AG09309 (cell line): Measurements from ENCODE around the gene PCDH12.

DNA sequence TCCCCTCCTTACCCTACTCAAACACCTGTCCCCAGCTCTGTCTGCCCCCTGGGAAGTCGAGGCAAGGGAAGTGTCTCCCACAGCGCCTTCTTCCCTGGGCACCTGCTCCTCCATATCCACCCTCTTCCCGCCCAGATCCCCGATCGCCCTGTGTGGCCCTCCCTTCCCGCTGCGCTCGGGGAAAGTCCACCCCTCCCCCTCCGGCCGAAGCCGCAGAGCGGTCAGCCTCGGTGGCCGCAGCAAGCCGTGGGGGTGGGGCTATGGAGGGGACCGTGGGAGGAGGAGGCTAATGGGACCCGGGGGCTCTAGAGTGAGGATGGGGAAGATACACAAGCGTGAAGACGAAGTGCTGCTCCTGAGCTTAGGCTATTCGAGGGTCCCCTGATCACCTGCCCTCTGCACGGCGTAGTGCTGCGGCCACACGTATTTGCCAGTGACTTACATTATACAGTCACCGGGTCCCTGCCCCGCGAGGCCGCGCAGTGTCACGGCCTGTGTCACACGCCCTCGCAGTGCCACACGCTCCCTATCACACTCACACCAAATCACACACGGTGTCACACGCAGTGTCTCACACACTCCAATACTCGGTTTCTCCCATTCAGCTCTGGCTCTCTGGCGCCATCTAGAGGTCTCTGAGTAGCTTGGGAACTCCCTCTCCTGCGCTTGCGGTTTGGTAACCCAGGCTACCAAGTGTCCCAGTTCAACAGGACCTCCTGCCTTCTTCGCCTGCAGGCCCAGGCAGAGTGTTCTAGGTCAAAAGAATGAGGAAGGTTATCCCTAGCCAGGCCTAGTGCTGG, 720 bp upstream of the PCDH1 start:
- RRBS = 6% methylated on average over 8 of the region's 40 CpGs

- RRBS = 4% methylated on average over 12 of the region's 43 CpGs
Observed at GRCh38 chr5:141914085-141914838, 9.4 kb upstream of the DELE1 start.

DNA sequence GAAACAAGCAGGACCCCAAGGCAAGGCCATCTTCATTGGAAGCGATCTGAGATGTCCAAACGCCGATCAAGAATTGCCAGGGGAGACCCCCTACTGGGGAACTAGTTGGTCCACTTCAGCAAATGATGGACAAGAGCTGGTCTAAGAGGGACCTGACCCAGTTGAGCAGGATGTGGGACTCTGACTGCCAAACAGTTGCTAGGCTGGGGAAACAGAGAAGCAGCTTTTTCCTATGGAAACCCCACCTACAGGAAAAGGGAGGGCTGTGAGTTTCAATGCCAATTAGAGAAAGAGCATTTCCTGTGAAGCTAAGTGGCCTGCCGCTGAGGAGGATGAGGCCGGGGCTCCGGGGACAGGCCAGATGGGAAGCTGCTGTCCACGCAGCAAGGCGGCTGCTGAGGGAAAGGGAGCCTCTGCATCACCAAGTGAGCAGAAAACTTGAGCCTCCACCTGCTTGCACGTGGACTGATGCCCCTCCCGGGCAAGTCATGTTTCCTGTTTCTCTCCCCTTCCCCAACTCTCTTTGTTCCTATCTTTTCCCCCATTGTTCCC, at the start of gene PCDH12:
Gene PCDH12 (minus strand): TSS at position 202 of the 552 bp plus-strand sequence.
- RRBS = no CpG with 5 or more reads among the region's 10 CpGs

GRCh38 chr5:141993607-141994957, 18.7 kb downstream of the GNPDA1 start:
- RRBS = no CpG with 5 or more reads among the region's 8 CpGs

- RRBS = no CpG with 5 or more reads among the region's 8 CpGs
Observed at GRCh38 chr5:142095395-142096218, 13.0 kb upstream of the NDFIP1 start.

GRCh38 chr5:142114664-142115054, 6.1 kb downstream of the NDFIP1 start:
- RRBS = no CpG with 5 or more reads among the region's 1 CpG

- RRBS = no CpG with 5 or more reads among the region's 5 CpGs
Observed at GRCh38 chr5:142174993-142175579, 66.5 kb downstream of the NDFIP1 start.

- RRBS = no CpG with 5 or more reads among the region's 3 CpGs
Observed at GRCh38 chr5:142301752-142301955, 23.2 kb downstream of the SPRY4 start.

DNA sequence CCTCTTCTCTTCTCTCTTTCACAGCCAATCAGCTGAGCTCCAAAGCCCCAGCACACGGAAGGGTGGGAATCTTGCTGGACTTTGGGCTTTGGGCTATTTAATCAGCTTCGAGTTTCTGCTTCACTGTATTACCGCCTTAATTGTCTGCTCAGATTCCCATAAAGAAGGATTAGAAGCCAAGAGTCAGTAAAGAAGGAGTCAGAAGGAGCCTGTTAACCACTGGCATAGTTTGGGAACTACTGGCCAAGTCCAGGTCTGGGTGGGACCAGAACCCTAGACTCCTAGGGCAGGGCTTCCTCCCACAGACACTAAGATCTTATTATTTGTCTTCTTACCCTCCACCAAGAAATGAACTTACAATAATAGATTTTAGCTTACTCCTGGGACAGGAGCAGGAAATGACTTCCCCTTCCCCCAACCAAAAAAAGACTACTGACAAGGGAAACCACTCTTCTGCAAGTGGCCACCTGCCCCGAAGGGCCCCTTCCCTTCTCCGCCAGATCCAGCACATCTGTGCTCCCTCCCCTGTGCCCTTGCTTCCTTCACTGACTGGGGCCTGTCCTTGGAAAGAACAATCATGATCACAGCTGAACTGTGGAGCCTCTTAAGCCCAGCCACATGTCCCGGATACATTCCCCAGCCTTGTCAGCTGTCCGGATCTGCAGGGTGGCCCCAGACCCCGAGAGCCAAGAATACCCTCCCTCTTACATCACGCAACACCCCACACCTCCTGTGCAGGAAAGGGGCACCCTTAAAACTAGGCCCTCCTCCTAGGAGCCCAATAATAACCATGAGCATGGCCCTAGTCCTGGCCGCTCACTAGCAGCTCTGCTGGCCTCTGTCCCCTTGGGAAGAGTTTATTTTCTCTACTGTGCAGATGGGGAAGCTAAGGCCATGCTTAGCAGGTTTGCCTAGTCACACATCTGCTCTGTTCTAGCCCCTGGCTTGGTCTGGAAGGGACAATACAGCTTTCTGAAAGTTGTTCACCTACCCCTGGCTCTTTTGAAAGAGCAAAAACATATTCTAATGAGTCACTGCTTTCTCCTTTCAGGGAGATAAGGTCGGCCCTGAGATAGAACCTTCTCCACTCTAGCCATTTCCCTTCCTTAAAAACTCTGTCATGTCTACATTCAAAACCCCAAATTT, 4.0 kb downstream of the SPRY4 start:
- RRBS = no CpG with 5 or more reads among the region's 11 CpGs

DNA sequence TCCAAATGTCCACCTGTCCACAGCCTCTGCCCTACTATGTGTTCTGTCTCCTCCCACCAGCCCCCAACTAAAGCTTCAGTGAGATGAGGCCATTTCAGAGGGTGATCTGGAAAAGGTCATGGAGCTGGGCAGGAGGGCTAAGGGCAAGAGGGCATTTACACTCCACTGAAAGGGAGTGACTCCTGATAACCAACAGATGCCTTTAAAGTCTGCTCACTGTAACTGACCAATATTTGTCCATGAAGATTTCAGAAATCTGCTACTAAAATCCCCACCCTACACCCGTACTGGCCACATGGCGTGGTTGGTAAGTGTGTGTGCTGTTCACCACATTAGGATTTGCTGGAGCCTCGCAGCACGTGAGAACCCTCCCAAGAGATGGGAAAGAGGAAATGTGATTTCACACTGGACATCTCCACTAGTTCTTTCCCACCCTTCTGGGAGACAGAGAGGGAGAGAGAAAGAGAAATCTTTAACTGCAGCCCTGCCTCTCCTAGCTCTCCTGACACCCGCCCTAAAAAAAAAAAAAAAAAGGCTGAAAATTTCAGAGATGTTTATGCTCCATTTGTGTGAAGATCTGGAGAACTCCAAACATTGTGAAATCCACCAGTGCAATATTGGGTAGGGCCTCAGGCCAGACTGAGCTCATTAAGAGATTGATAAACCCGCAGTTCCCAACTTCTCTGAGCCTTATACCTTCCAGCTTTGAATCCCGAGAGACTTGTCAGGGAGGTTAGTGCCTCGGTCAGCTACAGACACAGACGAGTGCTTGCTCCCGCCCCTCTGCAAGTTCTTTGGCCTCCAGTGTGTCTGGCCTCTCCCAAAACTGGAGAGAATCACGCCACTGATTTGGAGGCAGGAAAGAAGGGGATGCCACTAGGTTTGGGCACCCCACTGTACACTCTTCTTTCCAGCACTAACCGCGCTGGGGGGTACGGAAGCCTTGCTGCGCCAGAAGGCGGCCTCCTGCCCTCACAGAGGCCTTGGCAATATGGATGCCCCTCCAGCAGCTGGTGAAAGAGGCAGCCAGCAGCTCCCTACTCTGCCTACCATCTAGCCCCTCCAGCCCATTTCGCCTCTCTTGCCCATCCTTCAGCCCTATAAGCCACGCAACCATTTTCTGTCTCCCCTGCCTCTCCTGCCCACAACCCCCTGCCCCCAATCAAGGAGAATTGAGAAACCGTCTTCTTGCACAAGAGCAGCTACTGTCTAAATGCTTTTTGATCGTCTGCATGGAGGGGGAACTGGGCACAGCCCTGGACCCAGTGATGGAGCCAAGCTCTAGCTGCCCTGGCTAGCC, 1.8 kb downstream of the SPRY4 start:
- RRBS = no CpG with 5 or more reads among the region's 20 CpGs

DNA sequence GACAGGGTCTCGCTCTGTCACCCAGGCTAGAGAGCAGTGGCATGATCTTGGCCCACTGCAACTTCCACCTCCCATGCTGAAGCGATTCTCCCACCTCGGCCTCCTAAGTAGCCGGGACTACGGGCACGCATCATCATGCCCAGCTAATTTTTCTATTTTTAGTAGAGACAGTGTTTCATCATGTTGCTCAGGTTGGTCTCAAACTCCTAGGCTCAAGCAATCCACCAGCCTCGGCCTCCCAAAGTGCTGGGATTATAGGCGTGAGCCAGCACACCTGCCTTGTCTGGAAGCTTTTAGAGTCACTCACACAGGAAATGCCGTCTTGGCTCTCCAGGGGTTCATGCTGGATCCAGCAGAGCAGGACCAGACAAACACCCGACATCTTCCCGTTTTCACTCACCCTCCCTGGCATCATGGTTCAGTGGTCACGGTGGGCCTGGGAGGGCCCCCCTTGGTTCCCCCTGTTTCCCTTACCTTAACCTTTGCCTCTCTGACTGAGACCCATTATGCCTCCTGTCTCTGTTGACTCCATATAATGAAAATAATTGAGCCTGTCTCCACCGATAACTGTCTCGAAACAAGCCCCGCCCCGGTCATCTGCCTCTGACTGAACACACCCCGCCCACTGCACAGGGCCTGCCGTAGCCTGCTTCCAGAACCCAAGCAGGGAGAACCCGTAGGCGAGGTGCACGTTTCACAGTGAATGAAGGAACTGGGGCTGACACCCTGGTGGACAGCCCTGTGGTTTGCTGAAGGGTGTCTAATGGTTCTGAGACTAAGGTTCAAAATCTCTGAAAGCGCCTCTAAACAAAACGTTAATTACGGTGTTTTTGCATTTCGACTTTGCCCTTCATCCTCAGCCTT, 39.5 kb upstream of the SPRY4 start:
- RRBS = no CpG with 5 or more reads among the region's 25 CpGs

DNA sequence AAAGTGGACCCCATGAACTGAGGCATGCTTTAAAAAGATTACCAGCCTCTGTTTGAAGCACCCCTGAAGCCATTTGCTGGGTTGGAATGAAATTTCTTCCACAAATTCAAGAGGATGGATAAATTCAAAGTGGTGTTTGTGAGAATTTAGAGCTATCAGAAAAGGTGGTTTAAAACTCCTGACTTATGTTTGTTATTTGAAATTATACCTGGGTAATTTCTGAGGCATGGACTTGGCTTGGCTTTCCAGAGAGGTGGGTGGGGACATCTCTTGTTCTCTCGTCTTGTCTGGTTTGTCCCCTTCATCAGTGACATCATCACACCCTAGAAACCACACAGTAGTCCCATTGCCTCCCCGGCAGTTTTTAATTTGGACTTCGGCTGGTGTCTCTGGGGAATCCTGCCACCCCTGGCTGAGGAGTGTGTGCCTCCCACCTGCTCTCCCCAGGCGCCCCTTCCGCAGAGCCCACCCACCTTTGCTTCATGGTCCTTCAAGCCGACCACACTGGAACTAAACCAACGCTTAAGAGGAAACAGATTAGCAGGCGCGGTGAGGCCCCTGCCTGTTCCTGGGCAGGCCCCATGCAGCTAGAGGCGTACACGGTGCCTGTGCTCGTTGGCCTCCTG, 107.4 kb upstream of the SPRY4 start:
- RRBS = no CpG with 5 or more reads among the region's 12 CpGs

DNA sequence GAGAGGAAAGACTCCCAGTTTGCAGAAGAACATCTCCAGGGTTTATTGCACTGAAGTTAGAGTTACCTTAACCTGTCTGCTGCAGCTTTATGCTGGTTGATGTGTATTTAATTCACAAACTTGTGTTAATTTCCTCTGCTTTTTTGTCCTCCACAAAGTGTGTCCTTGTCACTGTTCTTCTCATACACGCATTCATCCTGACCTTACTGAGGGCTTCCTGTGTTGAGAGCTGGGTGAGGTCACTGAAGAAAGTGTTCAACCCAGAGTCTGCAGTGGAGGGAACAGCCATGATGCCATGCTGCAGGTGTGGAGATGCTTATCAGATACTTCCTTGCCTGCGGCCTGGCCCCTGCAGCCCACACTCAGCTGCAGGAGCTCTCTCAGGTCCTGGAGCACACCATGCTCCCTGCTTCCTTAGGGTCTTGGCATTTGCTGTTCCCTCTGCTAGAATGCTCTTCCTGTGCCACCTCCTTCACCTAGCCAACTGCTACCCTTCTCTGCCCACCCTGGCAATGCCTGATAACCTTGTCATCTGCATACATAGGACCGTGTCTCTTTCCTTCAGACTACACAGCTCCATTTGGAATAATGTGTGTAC, 108.1 kb upstream of the SPRY4 start:
- RRBS = no CpG with 5 or more reads among the region's 3 CpGs

DNA sequence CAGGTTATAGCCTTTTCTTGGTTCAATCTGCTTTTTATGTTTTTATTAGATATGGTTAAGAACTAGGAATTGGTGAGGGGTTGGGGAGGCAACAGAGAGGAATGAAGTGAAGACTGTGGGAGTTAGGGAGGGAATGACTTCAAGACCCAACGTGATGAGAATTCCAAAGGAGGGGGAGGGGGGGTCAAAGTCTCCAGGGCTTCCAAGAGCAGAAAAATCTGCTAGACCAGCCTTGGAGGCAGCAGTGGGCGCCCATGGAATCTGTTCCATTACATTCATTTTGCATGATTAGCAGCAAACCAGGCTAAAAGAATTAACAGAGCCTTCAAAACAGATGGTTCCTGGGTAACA, 95.2 kb downstream of the FGF1 start:
- RRBS = no CpG with 5 or more reads among the region's 2 CpGs

- RRBS = no CpG with 5 or more reads among the region's 4 CpGs
Observed at GRCh38 chr5:142817980-142818575, 47.9 kb downstream of the ARHGAP26 start.

- RRBS = no CpG with 5 or more reads among the region's 9 CpGs
Observed at GRCh38 chr5:142837158-142837760, 67.1 kb downstream of the ARHGAP26 start.

DNA sequence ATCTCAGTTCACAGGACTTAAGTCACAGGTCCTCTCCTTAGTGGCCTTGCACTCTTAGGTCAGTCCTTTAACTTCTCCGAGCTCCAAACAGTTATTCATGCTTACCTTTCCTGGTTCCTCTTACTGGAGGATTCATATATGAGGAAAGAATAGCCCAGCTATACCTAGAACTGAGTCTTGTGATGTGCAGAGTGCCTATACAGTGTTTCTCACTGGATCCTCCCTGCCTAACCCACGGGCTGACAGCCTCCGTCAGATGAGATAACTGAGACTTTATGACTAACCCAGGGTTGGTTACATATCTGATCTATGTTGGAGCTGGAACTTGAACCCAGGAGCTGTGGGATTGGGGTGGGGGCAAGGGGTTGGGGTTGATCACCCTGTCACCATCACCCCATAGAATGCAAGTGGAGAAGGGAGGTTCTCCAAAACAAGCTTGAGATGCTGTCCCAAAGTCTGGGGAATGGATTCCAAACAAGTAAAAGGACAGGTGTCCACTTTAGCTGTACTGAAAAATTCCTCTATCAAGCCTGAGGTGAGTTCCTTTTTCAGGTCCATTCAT, 100.4 kb downstream of the ARHGAP26 start:
- RRBS = no CpG with 5 or more reads among the region's 3 CpGs

GRCh38 chr5:142954657-142955491, 184.7 kb downstream of the ARHGAP26 start:
- RRBS = no CpG with 5 or more reads among the region's 5 CpGs

DNA sequence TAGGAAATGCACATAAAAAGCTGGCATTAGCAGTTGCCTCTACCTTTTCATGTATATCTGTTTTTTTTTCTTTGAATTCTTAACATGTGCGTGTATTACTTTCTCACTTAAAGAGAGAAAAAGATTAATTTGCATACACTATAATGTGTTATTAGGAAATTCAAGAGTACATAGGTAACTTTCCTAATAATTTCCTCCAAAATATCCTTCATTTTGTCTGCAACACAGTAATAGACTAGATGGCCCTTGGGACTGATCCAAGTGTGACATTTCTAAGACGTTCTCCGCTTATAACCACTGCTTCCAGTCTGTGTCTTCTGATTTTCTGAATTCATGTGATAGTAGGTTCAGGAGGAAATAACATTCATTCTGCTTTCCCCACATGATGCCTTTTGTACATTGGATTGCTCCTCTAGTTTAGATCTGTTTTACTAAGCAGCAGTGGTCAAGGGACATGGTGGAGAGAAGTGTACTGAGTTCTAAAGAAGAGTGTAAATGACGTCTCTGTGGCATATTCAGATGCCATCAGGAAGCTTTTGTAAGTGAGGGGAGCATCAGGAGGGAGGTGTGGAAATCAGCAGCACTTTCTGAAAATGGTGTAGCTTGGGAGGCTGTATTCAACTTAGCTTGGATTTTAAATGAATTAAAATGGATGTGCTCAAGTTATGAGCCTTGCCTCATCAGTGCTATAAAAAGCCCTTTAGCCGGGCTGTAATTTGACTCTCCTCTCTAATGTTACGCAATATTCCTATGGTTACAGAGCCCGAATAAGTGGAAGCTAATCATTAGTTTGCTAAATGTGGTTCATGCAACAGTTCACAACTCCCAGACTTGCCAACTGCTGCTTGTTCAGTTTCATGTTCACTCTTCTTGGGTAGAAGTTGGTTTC, 281.1 kb downstream of the ARHGAP26 start:
- RRBS = no CpG with 5 or more reads among the region's 7 CpGs

DNA sequence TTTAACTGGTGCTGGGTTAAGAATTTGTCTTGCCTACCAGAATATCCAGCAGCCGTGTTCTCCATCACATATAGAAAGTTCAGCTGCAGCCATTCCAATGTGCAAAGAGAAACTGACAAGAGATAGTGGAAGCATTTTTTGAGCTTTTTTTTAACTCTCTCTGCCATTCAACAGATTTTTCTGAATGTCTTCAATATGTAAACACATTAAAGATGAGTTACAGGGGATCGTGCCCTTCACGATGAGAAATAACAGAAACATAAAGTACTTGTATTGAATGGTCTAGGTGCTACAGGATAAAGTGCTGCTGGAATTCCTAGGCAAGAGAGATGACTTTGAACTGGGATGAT, 235.8 kb downstream of the NR3C1 start:
- RRBS = no CpG with 5 or more reads among the region's 3 CpGs